ENCODE measurements around a stretch of chr2.

GRCh38 chr2:191689591-191690100 lies 11.7 kb downstream of the NABP1 start:
- PRO-cap: no peak
CAGE:
- cytosol, long polyA minus RNA: no peak
- cytosol, long polyA plus RNA: no peak
- long polyA plus RNA: no peak
- nucleus, long polyA minus RNA: no peak
- nucleus, long polyA plus RNA: no peak

- PRO-cap: unidirectional peak, minus-strand start at chr2:192165756
CAGE:
- cytosol, long polyA minus RNA: no peak
- cytosol, long polyA plus RNA: no peak
- long polyA plus RNA: no peak
- nucleus, long polyA minus RNA: no peak
- nucleus, long polyA plus RNA: no peak
Observed at GRCh38 chr2:192165534-192166010, 29.2 kb downstream of the TMEFF2 start.

- PRO-cap: no peak
CAGE:
- cytosol, long polyA minus RNA: no peak
- cytosol, long polyA plus RNA: no peak
- long polyA plus RNA: no peak
- nucleus, long polyA minus RNA: no peak
- nucleus, long polyA plus RNA: no peak
Observed at GRCh38 chr2:192222922-192223322, 28.2 kb upstream of the TMEFF2 start.

GRCh38 chr2:195658417-195658893 lies 1.4 kb downstream of the SLC39A10 start:
- PRO-cap: unidirectional peak, minus-strand start at chr2:195658643
CAGE:
- cytosol, long polyA minus RNA: no peak
- cytosol, long polyA plus RNA: no peak
- long polyA plus RNA: no peak
- nucleus, long polyA minus RNA: no peak
- nucleus, long polyA plus RNA: no peak

DNA sequence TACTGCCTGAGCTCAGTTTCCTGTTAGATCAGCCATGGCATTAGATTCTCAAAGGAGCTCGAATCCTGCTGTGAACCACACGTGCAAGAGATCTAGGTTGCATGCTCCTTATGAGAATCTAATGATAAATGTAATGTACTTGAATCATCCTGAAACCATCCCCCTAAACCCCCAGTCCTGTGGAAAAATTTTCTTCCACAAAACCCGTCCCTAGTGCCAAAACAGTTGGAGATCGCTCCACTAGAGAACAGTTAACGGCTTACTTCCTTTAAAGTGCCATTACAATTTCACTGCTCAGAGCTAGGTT lies 37.1 kb downstream of the STK17B start:
- PRO-cap: no peak
CAGE:
- cytosol, long polyA minus RNA: no peak
- cytosol, long polyA plus RNA: no peak
- long polyA plus RNA: no peak
- nucleus, long polyA minus RNA: no peak
- nucleus, long polyA plus RNA: no peak

DNA sequence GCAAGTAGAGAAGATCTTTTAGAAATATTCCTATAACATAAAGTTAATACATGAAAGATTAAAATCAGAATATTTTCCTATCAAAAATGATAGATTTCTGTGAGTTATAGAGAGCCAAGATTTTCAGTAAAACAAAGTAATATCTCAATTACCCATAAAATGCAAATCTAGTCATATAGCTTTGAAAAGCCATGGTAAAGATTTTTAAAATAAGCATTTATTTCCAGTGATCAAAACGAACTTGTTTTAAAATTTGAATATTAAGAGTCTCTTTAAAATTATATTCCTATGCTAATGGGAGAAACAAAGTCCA lies 20.9 kb downstream of the STK17B start:
- PRO-cap: no peak
CAGE:
- cytosol, long polyA minus RNA: no peak
- cytosol, long polyA plus RNA: no peak
- long polyA plus RNA: no peak
- nucleus, long polyA minus RNA: no peak
- nucleus, long polyA plus RNA: no peak

- PRO-cap: no peak
CAGE:
- cytosol, long polyA minus RNA: no peak
- cytosol, long polyA plus RNA: no peak
- long polyA plus RNA: no peak
- nucleus, long polyA minus RNA: no peak
- nucleus, long polyA plus RNA: no peak
Observed at GRCh38 chr2:196154047-196154432, 17.3 kb downstream of the STK17B start.

DNA sequence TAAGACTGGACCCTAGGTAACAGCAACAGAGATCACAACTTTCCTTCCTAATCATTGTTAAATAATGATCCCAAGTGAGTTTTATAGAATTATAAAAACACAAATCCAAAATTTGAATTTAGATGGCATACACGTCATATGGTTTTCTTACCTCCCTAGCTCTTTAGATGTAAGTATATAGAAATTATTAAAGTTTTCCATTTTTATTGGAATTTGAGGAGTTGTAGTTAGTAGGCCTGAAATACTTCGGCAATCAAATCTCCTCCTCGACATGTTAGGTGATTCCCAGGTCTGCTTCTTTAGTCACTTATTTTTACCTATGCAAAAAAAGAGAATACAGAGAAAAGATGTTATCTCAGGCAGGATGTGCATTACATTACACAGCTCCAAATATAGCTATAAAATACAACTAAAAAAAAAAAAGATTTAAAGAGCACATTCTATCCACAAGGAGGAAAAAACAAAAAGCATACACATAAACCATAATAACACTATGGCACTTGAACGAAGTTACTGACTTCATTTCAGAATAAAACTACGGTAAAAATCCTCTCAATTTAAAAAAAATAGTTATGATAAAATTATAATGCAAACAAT lies 8.2 kb downstream of the STK17B start:
- PRO-cap: no peak
CAGE:
- cytosol, long polyA minus RNA: no peak
- cytosol, long polyA plus RNA: no peak
- long polyA plus RNA: no peak
- nucleus, long polyA minus RNA: no peak
- nucleus, long polyA plus RNA: no peak

- PRO-cap: no peak
CAGE:
- cytosol, long polyA minus RNA: no peak
- cytosol, long polyA plus RNA: no peak
- long polyA plus RNA: no peak
- nucleus, long polyA minus RNA: no peak
- nucleus, long polyA plus RNA: no peak
Observed at GRCh38 chr2:196199186-196199900, 28.0 kb upstream of the STK17B start.

GRCh38 chr2:196365195-196365659 lies 193.8 kb upstream of the STK17B start:
- PRO-cap: no peak
CAGE:
- cytosol, long polyA minus RNA: no peak
- cytosol, long polyA plus RNA: no peak
- long polyA plus RNA: no peak
- nucleus, long polyA minus RNA: no peak
- nucleus, long polyA plus RNA: no peak

- PRO-cap: no peak
CAGE:
- cytosol, long polyA minus RNA: no peak
- cytosol, long polyA plus RNA: no peak
- long polyA plus RNA: no peak
- nucleus, long polyA minus RNA: no peak
- nucleus, long polyA plus RNA: no peak
Observed at GRCh38 chr2:196641395-196641775, 1.9 kb downstream of the CCDC150 start.

DNA sequence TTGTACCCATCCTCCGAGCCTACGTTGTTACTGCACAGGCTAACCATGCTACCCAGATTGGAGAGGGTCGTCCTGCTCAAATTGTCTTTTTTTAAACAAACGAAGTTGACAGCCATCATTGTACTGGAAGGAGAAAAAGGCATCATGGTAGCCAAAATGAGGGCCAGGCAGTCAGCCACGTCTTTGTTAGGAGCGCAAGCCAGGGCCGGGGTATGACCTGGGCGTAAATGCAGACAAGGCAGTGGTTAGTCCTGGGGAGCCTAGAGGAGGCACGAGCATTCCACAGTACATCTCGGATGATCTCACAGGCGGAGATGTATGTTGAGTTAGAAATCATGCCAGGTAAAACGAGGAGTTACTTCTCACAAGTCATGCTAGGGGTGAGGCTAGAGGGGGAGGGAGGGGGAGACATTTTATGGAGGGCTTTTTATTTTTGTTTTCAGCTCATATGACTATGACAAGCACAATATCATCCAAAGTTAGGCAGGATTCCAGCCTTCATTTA lies 64.3 kb upstream of the PGAP1 start:
- PRO-cap: no peak
CAGE:
- cytosol, long polyA minus RNA: no peak
- cytosol, long polyA plus RNA: no peak
- long polyA plus RNA: no peak
- nucleus, long polyA minus RNA: no peak
- nucleus, long polyA plus RNA: no peak

DNA sequence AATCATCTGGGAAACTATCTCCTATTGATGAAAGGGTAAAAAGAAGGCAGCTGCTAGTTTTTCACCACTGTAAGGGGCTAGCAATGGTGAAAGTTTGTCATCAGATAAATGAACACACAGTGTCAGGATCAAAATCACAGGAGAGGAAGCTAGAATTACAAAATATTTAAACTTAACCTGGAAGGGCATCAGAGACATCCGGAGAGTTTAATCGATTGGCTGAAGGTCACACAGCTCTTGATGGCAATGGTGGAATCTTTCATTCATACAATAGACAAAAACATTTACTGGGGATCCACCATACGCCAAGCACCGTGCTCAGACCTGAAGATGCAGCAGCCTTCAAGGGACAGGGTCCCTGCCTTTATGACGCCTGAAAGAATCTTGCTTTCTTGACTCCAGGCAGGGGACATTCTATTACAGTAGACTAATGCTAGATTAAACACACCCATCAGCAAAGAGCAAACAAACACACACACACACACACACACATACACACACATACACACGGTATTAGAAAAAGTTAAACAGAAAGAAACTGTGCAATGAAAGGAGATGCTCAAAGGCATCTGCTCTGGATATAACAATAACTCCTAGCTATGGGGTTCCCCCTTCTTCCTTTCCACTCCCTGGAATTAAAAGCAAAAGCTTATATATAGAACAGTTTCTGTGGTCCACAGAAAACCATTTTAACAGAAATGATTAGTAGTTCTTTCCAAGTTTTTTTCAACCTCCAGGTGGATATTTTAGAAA lies 151.9 kb downstream of the ANKRD44 start:
- PRO-cap: no peak
CAGE:
- cytosol, long polyA minus RNA: no peak
- cytosol, long polyA plus RNA: no peak
- long polyA plus RNA: no peak
- nucleus, long polyA minus RNA: no peak
- nucleus, long polyA plus RNA: no peak

DNA sequence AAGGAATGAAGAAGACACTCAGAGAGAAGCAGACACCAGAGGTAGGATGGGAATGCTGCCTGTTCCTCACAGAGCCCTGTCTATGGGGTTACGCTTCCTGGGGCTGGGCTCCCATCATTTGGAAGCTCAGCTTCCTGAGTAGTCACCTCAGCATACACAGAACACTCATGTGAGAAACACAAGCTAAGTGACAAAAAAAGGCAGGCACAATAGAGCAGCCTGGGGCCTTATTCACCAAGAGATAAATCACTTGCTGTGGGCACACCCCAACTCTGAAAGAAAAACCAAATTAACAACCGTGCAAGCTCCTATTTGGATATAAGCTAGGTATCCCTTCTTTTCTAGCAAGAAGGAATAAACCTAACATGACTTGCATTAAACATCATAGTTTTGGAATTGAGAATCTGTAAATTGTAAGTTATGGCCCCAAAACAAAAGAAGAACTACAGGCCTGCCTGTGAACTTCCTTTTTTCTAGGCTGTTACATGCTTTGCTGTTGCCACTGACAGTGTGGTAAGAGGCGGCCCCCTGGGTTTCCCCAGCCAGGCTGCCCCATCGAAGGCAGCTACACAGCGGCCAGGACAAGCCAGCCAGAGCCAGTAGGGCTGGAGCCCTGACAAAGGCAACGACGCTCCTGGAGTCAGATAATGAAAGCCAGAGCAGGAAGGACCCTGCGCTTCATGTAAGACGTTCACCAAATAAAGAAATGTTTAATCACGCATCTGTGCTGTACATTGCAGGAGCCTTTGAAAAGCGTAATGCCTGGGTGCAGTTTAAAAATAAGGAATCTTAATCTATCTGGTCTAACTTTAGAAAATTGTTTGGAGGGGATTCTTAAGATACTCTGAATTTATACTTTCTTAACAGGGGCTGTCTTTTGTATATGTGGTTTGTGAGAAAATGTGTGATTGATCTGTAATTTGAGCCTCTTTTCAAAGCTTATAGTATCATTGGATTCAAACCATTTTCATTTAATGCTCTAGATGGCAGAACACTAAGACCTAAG lies 55.1 kb downstream of the ANKRD44 start:
- PRO-cap: no peak
CAGE:
- cytosol, long polyA minus RNA: no peak
- cytosol, long polyA plus RNA: no peak
- long polyA plus RNA: no peak
- nucleus, long polyA minus RNA: no peak
- nucleus, long polyA plus RNA: no peak

DNA sequence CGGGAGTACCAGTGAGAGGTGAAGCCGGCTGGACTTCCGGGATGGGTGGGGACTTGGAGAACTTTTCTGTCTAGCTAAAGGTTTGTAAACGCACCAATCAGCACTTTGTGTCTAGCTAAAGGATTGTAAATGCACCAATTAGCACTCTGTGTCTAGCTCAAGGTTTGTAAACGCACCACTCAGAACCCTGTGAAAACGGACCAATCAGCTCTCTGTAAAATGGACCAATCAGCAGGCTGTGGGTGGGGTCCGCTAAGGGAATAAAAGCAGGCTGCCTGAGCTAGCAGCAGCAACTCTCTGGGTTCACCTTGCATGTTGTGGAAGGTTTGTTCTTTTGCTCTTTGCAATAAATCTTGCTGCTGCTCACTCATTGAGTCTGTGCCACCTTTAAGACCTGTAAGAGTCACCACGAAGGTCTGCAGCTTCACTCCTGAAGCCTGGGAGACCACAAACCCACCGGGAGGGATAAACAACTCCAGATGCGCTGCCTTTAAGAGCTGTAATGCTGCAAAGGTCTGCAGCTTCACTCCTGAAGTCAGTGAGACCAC lies 2.4 kb upstream of the COQ10B start:
- PRO-cap: no peak
CAGE:
- cytosol, long polyA minus RNA: no peak
- cytosol, long polyA plus RNA: no peak
- long polyA plus RNA: no peak
- nucleus, long polyA minus RNA: no peak
- nucleus, long polyA plus RNA: no peak

- PRO-cap: no peak
CAGE:
- cytosol, long polyA minus RNA: start-site peak on the minus strand at chr2:197489231-197489236, 27 reads
- cytosol, long polyA plus RNA: start-site peak on the plus strand at chr2:197489019-197489031, 11 and 18 reads in 2 replicates; start-site peak on the plus strand at chr2:197489201-197489223, 7 and 8 reads in 2 replicates; start-site peak on the minus strand at chr2:197489232-197489245, 107 and 272 reads in 2 replicates
- long polyA plus RNA: no peak
- nucleus, long polyA minus RNA: no peak
- nucleus, long polyA plus RNA: no peak
Observed at GRCh38 chr2:197488635-197489547, 10.7 kb downstream of the HSPD1 start.

GRCh38 chr2:197489655-197490713 lies 9.7 kb downstream of the HSPD1 start:
- PRO-cap: no peak
CAGE:
- cytosol, long polyA minus RNA: start-site peak on the minus strand at chr2:197490197-197490205, 26 reads
- cytosol, long polyA plus RNA: no peak
- long polyA plus RNA: no peak
- nucleus, long polyA minus RNA: no peak
- nucleus, long polyA plus RNA: no peak

- PRO-cap: no peak
CAGE:
- cytosol, long polyA minus RNA: no peak
- cytosol, long polyA plus RNA: no peak
- long polyA plus RNA: no peak
- nucleus, long polyA minus RNA: no peak
- nucleus, long polyA plus RNA: no peak
Observed at GRCh38 chr2:197504105-197504939, 4.1 kb downstream of the HSPE1 start.

DNA sequence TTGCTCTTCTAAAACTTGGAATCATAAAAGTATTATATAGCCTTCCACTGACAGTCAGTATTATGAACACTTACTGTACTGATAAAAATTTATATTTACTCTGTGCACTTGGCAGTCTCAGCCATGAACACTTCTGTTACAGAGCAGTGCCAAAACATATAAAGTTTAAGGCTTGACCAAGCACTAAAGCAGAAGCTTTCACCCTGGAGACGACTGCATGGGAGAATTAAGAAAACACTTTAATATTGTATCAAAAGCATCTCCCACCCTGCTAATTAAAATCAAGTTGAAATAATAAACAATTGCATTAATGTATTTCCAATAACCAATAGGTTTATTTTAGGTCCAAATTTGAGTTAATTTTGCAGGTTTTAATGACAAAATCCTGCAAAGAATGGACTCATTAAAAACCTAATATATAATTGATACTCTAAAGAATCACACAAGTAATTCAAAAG lies 750.9 kb downstream of the SATB2 start:
- PRO-cap: no peak
CAGE:
- cytosol, long polyA minus RNA: no peak
- cytosol, long polyA plus RNA: no peak
- long polyA plus RNA: no peak
- nucleus, long polyA minus RNA: no peak
- nucleus, long polyA plus RNA: no peak

GRCh38 chr2:198769026-198769674 lies 688.6 kb downstream of the SATB2 start:
- PRO-cap: no peak
CAGE:
- cytosol, long polyA minus RNA: no peak
- cytosol, long polyA plus RNA: no peak
- long polyA plus RNA: no peak
- nucleus, long polyA minus RNA: no peak
- nucleus, long polyA plus RNA: no peak